ENCODE data around the genes L3MBTL3 and SMLR1.

DNA sequence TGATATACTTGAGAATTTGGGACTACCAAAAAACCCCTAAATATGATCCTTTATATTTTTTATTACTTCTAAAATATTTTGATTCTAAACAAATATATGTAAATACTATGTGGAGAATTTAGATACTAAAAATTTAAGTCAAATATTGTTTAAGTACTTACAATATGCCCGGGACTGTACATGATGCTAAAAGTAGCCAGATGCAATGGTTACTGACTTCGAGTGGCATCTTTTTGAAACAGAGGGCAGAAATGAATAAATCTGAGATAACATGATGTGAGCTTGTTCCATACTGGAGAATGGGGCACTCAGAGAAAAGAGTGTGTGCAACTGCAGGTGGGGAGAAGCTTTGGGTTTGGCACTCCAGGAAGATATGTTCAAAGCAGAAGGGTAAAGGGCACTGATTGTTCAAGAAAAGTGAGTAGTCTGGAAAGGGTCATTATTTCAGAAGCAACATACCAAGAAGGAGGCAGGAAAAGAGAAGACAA, 67.0 kb downstream of the LAMA2 start:
- PRO-cap, 3 experiments = no peak in any of the 3 experiments

GRCh38 chr6:129744687-129745060, 34.7 kb upstream of the ARHGAP18 start:
- PRO-cap, 3 experiments = no peak in any of the 3 experiments

DNA sequence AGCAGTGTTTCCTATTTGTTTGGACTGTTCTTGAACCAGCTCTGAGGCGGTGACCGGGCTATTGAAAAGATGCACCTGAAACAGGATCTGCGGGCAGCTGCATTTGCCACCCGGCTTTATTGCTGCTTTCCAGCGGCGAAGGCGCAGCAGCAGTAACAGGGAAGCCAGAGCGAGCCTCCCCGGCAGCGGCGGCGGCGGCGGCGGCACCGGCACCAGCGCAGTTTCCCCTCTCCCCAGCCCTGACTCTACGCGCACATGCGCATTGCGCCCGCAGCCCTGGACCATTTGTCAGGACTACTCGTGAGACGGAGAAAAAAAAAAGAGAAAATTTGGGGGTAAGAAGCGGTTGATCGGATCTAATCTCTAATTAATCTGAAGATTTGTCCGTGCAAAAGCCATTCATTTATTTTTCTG, at the start of gene L3MBTL3:
Gene L3MBTL3 (plus strand): TSS at position 252 of the 414 bp plus-strand sequence.
- PRO-cap, 3 experiments = peak in 3 of 3 experiments; most common plus-strand start position 262 of the sequence (in 2); most common minus-strand start position 236 of the sequence (in 1)

- PRO-cap, 3 experiments = no peak in any of the 3 experiments
Measured at GRCh38 chr6:130215186-130216042, 7.3 kb downstream of the SAMD3 start.

DNA sequence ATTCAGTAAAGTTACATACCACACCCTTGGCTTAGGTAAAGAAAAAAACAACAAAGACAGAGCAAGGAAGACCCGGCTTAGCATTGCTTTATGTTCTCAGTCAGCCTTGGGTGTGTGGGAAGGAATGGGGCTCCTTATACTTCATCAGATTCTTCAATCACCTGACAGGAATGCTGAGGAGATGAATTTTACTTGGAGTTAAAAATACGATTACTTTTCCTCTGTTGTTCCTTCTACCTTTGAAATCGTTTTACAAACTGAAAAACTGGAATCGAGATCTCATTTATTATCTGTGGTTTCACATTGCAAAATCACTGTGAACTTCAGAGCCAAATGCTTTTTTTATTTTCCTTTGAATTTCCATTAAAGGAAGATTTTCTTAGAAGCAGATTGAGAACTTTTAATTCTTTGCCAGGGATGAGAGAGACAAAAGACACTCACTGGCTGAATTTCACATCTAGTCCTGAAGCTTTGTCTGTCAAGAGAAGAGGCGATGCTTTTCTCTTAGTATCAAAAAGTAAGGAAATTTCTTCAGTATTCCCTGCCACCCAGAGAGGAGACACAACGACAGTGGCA, 141.7 kb downstream of the TMEM200A start:
- PRO-cap, 3 experiments = no peak in any of the 3 experiments

GRCh38 chr6:130513507-130514378, 147.9 kb downstream of the TMEM200A start:
- PRO-cap, 3 experiments = no peak in any of the 3 experiments

GRCh38 chr6:130827055-130827615, at the start of gene SMLR1:
Gene SMLR1, plus strand, starts transcription at chr6:130827406.
- PRO-cap, 3 experiments = no peak in any of the 3 experiments

GRCh38 chr6:130827902-130828203, 647 bp downstream of the SMLR1 start:
- PRO-cap, 3 experiments = no peak in any of the 3 experiments

- PRO-cap, 3 experiments = no peak in any of the 3 experiments
Measured at GRCh38 chr6:131183354-131184252, 48.3 kb downstream of the AKAP7 start.

DNA sequence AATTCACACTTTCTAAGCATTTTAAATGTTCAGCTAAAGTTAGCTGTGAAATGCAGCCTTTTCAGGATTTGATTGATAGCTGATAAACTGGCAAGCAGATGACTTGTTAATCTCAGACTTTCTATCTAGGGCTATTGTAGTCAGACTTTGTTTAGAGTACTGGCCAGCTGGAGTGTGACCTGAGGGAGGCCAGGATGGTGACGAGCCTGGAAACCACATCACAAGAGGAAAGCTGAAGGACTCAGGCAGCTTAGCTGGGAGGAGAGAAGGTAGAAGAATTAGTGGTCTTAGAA, 123.8 kb downstream of the AKAP7 start:
- PRO-cap, 3 experiments = no peak in any of the 3 experiments

GRCh38 chr6:131548041-131549059, 24.7 kb upstream of the ARG1 start:
- PRO-cap, 3 experiments = no peak in any of the 3 experiments

GRCh38 chr6:131552424-131553142, 20.4 kb upstream of the ARG1 start:
- PRO-cap, 3 experiments = no peak in any of the 3 experiments

- PRO-cap, 3 experiments = no peak in any of the 3 experiments
Measured at GRCh38 chr6:131562205-131562863, 10.7 kb upstream of the ARG1 start.

DNA sequence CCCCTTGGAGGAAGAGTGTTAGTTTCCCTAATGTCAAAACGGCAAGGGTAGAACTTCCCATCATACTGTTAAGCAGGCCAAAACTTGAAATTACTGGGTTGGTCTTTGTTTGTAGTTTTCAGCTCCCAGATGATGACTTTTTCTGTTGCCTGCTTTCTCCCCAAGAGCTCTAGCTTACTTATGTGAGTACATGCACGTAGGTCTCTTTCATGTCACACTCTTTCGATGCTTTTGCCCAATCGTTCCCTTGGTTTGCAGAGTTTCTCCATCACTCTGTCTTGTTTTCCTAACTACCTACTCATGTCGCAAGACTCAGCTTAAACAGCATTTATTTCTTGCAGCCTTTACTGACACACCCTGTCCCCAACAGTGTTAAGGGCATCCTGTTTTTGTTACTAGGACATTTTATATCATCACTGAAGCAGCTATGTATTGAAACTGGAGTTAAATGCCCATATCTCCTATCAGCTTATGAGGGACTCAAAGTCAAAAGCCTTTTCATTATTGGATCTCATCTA, 2.8 kb downstream of the ARG1 start:
- PRO-cap, 3 experiments = no peak in any of the 3 experiments

GRCh38 chr6:131581487-131581814, 8.4 kb downstream of the ARG1 start:
- PRO-cap, 3 experiments = no peak in any of the 3 experiments

DNA sequence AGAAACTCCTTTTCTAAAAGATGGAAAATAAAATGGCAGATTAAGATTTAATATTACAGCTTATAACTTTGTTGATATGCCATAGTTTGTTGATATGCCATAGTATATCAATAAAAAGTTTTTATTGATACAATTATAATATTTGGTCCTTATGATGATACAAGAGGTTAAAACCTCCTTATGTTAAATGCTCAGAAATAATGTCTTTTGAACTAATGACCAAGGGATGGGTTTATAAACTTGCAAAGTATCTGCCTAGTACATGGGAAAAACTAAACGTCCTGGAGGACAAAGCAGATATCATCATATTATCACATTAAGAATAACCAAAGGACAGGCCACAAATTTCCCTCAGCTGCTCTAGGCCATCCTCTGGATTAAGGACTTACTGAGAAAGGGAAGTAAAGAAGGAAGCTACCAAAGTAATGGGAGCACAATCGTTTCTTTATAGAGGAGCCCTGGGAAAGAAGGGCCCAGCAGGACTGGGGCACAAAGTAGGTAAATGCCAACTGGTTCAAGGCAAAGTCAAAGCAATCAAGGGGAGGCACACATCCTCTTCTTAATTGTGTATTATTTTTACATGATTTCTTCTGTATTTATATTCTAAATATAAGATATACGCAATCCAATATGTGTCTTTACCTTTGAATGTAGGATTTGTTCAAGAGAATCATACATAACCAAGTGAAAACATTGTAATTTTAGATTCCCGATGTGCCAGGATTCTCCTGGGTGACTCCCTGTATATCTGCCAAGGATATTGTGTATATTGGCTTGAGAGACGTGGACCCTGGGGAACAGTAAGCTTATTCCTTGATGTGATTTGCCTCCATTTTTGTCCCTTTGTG, 9.1 kb downstream of the ARG1 start:
- PRO-cap, 3 experiments = no peak in any of the 3 experiments

DNA sequence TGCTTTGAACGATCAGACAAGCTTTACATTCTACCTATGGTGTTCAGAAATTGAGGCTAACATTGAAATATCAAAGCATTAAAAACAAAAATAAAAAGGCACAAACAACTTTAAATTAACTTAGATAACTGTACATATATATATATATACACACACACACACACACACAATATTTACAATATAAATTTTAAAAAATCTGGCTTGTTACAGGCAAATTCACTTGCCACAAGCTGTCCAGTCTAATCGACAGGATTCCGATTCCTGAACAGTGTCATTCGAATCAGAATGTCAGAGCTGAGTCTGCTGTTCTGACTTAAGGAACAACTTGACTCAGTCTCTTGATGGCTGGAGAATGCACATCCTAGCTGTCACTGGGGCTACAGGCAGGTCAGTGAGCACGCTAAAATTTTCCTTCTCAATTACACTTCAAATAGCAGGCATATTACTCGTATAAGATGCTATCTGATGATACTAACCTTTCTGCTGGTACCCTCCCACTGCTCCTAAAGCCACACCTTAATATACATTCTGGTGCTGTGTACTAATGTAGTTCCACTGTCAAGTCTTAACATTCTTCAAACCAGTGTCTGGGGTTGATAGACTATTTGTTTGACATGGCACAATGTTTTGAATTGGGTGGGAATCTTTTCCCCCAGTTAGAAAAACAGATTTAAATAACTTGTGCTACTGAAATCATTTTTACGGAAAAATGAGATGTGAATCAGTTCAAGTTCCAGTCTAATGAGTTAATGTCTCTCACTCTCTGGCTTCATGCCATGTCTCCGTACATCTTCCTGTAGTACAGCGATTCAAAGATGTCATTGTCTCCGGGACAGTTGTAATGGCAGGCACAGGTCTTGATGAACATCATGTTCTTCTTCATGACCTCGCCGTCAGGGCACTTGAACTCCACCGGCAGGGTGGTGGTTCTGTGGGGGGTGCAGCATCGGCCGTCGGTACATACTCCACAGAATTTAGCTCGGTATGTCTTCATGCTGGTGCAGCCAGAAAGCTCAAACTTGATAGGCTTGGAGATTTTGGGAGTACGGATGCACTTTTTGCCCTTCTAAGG, 2.3 kb downstream of the CCN2 start:
- PRO-cap, 3 experiments = no peak in any of the 3 experiments

DNA sequence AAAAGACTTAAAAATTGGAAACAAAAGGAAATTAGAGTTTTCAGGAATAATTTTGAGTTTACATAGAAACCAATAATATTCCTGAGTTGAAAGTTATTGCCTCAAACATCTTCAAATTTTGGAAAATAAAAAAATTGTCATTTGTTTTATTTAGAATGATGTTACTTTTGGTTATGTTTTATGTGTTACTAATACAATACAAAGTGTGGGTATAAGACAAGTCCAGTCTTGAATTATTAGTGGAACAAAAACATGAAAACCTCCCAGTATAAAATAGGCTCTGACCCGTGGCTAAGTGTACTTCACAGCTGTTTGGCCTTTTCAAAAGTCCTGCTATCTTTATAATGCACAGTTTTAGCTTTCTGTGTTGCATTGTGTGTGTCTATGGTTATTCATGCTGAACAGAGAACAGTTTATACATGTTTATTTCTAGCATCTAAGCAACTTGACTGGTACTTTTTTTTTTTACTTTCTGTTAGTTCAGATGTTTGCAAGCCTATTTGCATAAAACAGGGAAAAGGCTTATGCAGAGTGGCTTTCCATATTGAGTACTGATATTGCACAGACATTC, 119.1 kb upstream of the CCN2 start:
- PRO-cap, 3 experiments = no peak in any of the 3 experiments

- PRO-cap, 3 experiments = no peak in any of the 3 experiments
Measured at GRCh38 chr6:132145469-132145723, 194.2 kb upstream of the CCN2 start.

- PRO-cap, 3 experiments = no peak in any of the 3 experiments
Measured at GRCh38 chr6:132334112-132334687, 67.1 kb downstream of the MOXD1 start.

All from Metastatic Breast Carcinoma in the Ovary (tissue), 3 donors.